Measurements from ENCODE around the genes KAT6B, VDAC2 and ZNF503.

- PRO-cap, result no peak
These were observed 522 bp downstream of the VCL start for GRCh38 chr10:73998449-73998827.

DNA sequence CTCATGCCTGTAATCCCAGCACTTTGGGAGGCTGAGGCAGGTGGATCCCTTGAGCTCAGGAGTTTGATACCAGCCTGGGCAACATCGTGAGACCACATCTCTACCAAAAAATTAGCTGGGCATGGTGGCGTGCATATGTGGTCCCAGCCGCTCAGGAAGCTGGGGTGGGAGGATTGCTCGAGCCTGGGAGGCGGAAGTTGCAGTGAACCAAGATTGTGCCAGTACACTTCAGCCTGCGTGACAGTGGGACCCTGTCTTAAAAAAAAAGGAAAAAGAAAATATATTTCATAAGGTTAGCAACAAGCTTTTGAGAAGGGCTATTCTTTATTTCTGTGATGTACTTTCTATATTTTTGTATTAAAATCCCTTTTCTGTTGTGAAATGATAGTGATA lies 17.9 kb downstream of the ADK start:
- PRO-cap, result no peak

- PRO-cap, result unidirectional peak, minus-strand start at chr10:74290209
These were observed 139.0 kb downstream of the ADK start for GRCh38 chr10:74290022-74290397.

GRCh38 chr10:74826129-74827002 lies at the start of gene KAT6B:
Gene KAT6B, plus strand, starts transcription at chr10:74826600.
- PRO-cap, result bidirectional peak, plus-strand start at chr10:74826600, minus-strand start at chr10:74826108; bidirectional peak, plus-strand start at chr10:74827155, minus-strand start at chr10:74826811

DNA sequence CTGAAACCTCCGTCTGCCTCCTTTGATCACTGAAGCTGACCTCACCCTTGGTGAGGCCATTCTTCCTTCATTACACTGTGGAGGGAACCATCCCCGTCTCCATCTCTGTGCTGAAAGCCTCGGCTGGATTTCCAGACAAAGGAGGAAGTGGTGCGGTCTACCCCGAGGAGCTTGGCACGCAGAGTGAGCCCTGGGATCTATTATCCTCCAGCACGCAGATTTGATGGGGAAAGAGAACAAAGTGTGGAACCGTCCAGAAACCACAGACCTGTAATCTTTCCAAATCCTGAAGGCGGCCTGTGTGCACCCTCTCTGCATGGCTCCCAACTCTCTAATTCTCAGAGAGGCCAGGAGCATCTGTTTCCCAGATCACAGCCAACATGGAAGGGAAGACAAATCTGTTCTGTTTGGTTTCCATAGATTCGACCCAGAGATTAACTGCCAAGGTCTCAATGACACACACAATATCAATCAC lies 11.0 kb downstream of the DUSP29 start:
- PRO-cap, result no peak

DNA sequence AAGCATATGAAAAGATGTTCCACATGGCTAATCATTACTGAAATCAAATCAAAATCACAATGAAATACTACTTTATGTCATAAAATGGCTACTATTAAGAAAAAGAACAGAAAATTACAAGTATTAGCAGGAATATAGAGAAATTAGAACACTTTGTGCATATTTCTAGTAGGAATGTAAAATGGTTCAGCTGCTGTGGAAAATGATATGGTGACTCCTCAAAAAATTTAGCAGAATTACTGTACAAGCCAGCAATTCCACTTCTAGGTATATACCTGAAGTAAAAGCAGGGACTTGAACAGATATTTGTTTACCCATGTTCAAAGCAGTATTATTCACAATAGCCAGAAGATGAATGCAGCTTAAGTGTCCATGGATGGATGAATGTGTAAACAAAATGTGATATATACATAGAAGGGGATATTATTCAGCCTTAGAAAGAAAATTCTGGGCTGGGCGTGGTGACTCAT lies 25.4 kb downstream of the SAMD8 start:
- PRO-cap, result no peak

- PRO-cap, result bidirectional peak, plus-strand start at chr10:75210101, minus-strand start at chr10:75210068; bidirectional peak, plus-strand start at chr10:75210803, minus-strand start at chr10:75210463
These were observed at the start of gene VDAC2 for GRCh38 chr10:75209640-75210914. Gene VDAC2, plus strand, starts transcription at chr10:75210796.

- PRO-cap, result no peak
These were observed 47.5 kb upstream of the COMTD1 start for GRCh38 chr10:75283194-75283719.

- PRO-cap, result unidirectional peak, plus-strand start at chr10:75295168
These were observed 58.9 kb upstream of the COMTD1 start for GRCh38 chr10:75294461-75295259.

DNA sequence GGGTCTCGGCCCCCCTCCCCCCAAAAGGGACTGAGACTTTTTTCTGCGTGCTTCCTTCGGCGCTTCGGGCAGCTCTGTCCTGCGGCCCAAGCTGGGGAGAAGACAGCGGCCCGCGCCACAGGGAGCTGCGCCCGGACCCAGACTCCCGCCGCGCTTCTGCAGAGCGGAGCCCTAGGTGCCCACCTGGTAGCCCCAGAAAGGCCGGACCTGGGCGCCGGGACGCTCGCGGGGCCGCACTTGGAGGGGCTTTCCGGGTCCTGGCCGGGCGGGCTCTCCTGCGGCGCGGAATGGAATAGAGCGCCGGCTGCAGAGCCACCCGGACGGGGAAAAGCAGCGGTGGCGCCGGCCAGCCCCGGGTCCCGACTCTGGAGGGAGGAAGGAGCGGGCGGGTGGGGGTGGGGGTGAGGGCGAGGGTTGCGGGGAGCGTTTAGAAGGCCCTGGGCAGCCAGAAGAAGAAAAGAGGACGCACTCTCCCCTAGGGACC lies 4.7 kb downstream of the ZNF503 start:
- PRO-cap, result no peak

- PRO-cap, result unidirectional peak, minus-strand start at chr10:75401764
These were observed at the start of gene ZNF503 for GRCh38 chr10:75401699-75401832. Gene ZNF503, minus strand, starts transcription at chr10:75401764.

DNA sequence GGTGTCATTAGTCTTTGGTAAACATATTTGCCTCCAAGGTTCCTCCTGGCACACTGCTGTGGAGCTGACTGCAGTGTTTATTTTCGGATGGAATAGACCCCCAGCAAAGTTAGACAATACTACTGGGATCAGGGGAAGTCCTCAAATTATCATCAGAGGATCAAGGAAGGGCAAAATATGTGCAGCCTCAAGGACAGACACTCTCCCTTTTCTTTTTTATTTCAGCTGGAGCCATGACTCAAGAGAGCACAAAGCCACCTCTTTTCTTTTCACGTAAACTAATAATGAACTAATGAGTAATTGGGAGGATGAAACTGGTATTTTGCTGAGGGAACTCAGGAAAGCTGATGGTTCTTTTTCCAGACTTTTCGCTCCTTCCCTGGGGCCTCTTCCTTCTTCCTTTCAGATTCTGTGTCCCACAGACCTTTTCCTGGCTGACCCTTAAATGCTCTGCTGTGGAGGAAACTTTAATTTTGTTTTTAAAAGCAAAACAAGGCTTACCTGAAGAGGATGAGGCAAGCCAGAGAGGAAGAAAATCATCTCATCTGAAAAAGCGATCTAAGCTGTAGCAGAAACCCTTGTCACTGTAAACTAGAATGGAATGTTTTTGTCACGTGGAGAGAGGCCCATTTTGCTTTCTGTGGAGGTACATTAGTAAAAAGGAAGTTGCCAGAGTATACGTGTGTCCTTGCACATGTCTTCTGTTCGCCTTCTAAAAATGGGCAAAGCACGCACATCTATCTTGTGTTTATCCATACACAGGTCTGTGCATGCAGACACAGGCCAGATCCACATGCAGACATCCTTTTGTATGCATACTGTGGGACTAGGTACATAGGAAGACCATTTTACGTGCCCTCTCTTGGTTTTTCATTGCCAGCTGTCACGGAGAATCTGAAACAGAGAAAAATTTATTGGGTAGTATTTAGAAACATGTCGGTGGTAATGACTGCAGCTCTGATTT lies 33.5 kb downstream of the LRMDA start:
- PRO-cap, result no peak

- PRO-cap, result no peak
These were observed 145.8 kb downstream of the LRMDA start for GRCh38 chr10:75576852-75578056.

GRCh38 chr10:75779328-75780088 lies 348.1 kb downstream of the LRMDA start:
- PRO-cap, result no peak

- PRO-cap, result no peak
These were observed 525.3 kb downstream of the LRMDA start for GRCh38 chr10:75956735-75957054.

DNA sequence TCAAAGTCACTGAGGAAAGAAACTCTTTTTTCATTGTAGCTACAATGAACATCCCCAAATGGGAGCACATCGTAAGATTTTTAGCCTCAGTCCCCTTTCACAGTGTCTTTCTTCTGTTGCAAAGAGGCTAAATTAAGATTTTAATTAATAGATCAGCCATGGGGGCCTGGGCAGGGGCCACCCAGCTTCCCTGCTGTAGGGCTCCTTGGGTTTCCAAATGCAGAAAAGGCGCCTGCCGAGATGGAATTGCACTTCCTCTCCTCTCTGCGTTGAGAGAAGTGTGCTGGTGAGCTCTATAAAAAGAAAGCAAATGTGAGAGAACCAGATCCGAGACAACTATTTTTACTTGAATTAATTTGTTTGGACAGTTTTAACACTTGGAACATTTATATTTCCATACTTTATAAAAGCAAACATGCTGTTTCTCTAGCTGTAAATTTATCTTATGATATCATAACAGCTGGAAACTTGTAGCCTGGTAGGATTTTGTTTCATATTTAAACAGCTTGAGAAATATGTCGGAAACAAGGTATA lies 998.3 kb downstream of the LRMDA start:
- PRO-cap, result no peak

- PRO-cap, result no peak
These were observed 1000.9 kb downstream of the LRMDA start for GRCh38 chr10:76432354-76432657.

- PRO-cap, result no peak
These were observed 600.2 kb downstream of the KCNMA1 start for GRCh38 chr10:77037432-77037698.

DNA sequence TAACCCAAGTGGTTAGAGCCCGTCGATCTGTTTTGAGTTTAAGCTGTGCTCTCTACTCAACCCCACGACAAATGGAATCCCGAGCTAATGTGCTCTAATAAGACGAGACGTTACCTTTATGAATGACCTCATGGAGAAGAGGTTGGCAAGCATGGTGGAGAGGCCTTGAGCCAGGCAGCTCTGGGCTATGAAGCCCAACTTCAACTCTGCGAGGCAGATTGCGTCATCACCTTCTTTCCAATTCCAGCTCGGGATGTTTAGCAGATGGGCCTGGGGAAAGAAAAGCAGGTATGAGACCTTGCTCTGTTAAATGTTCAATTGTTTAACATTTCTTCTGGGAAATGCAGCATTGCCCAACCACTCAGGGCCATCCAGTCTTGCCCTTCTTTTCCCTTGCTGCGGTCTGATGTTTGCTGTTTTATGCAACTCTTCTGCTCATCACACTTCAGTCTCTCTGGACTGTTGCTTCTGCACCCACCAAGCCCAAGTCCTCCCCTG lies 564.6 kb downstream of the KCNMA1 start:
- PRO-cap, result no peak

DNA sequence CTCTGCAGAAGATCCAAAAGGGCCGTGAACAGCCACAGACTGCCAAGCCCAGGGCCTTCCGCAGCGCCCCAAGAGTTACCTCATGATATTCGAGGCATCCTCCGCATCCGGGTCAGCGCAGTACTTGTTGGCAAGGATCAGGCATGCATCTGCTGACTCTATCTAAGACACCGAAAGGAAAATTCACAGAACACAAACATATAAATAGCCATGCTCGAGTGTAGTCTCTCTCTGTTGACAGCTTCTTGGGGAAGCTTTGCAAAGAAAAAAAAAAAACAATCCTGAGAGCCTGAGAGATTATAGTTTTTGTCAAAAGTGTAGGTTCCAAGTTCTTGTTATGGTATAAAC lies 553.1 kb downstream of the KCNMA1 start:
- PRO-cap, result no peak